ENCODE data around the genes HLA-DRB5 and KIFC1.

DNA sequence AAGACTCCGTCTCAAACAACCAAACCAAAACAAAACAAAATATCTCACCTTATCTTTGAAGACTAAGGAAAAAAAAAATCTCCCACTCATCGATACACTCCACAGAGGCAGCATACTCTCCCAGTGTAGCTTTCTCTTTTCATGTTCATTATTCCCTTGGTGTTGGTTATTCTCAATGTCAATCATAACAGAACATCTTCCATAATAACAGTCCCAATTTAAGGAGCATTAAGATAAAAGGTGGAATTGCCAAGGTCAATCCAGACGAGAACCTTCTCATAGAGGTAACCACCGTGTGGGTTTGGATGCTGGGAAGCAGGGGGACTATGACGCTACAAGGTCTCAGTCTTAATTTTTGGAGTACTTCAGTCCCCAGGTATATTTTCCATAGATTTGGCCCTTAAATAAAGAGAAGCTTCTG lies 1.7 kb downstream of the HLA-DRA start:
- PRO-cap = no peak
- RAMPAGE, long total RNA = no peak

DNA sequence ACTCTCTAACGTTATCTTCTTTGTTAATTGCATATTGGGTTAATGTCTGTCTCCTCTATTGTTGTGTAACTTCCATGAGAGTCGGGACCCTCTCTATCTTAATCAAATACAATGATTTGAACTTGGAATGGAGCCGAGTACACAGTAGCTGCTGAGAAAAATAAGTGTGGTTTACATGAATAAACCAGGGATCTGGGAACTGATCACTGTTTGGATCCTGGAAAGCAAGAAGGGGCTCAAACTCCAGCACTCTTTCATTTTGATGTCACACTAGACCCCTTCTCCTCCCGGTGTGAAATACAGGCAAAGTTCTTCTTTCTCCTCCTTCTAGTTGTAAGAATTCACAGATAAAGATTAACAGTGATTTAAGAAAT lies 31.8 kb downstream of the HLA-DRA start:
- PRO-cap = no peak
- RAMPAGE, long total RNA = no peak

DNA sequence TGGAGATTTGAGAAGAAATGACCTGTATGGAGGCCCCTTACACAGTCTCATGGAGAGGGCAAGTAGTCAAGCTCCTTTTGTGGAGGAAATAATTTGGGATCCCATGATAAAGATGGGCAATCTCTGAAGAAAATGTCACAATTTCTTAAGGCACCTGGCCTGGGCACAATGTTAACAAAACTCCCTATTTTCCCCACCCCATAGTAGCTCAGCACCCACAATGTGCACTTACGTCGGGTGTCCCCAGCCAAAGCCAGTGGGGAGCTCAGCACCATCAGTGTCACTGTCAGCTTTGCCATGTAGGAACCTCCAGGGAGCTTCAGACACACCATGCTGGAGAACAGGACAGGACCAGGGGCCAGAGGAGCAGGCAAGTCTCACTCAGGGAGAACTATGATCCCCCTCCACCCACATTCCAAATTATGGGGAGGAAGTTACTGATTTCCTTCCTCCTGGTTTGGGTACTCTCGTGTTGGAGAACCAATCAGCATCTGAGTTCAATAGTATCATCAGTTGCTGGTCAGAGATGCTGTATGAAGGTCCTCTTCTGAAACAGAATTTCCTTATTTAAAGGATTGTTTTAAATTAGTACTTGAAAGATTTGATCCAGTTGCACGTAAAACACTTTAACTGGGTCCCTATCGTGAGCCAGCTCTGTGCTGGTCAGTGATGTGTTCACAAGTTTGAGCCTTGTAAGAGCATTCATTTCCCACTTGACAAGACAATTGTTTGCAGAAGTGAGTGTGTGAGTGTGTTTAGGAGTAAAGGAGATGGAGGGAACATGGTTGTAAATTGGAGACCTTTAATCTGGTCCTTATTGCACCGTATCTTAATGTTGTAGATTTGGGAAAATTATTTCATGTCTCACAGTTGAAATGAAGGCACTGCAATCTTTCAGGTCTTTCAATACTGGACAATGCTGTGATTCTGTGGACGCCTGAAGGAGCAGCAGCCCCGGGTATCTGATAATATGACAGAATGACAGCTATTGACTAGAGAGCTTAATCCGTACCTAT lies at the start of gene HLA-DRB5:
HLA-DRB5 (minus strand) TSS at position 395 of the 1,016 bp plus-strand sequence.
- PRO-cap = unidirectional peak, minus-strand start at position 395 of the sequence
- RAMPAGE, long total RNA = no peak

DNA sequence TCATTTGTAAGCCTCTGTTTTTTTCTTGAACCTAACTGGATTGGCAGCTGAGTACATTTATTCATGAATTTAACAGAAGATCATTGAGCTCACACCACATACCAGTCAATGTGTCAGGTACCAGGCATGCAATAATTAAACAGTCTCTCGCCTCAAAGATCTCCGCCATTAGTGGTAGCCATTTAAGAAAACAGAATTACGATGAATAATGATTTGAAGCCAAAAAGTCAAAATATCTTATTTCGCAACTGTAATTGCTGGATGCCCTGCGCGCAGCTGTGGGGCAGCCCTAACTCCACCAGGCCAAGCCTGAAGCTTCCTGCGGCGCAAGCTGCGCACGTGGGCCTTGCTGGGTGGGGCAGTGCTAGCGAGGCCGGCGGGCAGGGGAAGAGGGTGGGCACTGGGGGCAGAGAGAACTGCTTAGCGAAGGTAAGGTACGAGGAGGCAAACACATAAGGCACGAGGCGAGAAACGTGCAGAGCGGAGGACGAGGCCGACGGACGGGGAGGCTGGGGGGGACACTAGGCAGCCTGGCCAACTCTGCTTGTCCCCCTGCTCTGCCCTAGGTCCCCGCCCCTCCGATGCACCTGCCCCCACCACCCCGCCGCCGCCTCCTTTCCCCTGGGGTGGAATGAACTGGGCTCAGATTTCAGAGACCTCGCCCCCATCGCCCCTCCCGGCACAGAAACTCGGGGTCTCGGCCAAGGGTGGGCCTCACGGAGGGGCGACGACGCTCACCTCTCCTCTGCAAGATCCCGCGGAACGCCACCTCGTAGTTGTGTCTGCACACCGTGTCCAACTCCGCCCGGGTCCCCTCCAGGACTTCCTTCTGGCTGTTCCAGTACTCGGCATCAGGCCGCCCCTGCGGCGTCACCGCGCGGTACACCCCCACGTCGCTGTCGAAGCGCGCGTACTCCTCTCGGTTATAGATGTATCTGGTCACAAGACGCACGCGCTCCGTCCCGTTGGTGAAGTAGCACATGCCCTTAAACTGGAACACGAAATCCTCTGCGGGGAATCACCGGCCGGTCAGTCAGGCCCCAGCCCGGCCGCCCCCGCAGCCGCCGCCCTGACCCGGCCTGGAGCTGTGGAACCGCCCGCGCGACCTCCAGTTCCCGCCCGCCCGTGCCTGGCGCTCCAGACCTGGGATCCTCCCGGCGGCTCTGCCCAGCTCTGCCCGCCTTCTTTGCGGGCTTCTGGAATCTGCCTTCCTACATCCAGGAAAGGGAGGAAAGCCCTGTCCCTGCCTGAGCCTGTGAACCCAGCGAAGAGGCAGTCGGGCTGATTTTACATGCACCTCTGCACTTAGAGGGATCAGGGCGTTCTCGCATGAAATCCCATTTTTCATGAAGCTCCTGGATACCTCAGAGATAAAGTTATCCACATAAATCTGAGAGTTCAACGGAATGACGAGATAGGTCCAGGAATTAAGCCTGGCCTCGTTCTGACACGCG lies 1.9 kb downstream of the HLA-DQB1 start:
- PRO-cap = bidirectional peak, plus-strand start at position 682 of the sequence, minus-strand start at position 580 of the sequence; bidirectional peak, plus-strand start at position 997 of the sequence, minus-strand start at position 825 of the sequence; bidirectional peak, plus-strand start at position 1,201 of the sequence, minus-strand start at position 1,205 of the sequence
- RAMPAGE, long total RNA = no peak

GRCh38 chr6:32854325-32854798 lies 370 bp downstream of the PSMB9 start:
- PRO-cap = no peak
- RAMPAGE, long total RNA = no peak

DNA sequence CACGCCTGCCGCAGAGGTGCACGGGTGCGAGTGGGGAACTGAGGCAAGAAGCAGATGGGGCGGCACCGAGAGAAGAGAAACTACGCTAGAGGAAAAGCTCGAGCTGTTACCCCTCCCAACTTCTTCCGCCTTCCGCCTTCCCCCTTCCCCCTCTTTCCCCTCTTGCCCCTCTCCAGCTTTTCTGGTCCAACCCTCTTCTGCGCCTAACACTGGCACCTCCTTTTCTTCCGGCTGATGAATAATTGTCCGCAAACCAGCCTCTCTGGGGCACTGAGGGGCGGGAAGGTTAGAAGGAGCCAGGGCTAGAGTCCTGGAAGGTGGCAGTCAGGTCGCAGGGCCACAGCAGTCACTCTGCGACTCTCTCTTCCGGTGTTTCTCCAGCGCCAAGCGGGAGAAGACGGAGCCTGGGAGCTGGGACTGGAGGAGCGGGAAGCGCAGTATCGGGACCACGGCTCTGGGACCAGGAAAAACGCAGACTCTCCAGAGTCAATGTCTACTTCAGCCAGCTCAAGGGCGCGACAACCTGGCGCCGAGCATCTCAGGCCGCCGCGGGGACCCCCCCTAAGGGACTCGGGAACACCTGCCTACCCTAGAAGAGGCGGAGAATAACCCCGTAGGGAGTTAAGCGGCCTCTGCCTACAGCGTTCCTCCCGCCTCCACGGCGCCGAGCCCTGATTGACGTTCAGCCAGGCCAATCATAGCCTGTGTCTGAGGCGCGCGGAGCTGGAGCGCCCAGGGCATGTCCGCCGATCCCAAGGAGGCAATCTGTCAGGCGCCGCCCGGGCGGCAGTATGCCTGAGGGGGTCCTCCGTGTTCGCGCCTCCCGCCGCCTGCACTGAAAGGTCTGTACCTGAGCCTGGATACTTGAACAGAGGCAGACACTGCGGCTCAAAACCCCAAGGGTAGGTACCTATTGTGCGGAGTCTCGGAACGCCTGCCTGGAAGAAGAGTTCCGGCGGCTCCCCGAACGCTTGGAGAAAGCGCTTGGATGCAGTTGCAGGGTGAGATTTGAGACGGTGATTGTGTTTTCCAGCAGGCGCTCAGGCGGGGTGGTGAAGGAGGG lies 40.4 kb downstream of the PSMB9 start:
- PRO-cap = bidirectional peak, plus-strand start at position 289 of the sequence, minus-strand start at position 353 of the sequence; bidirectional peak, plus-strand start at position 763 of the sequence, minus-strand start at position 607 of the sequence
- RAMPAGE, long total RNA = start-site peak on the plus strand centred at position 735 of the sequence, 30 bp wide, 249 and 82 reads in 2 replicates

DNA sequence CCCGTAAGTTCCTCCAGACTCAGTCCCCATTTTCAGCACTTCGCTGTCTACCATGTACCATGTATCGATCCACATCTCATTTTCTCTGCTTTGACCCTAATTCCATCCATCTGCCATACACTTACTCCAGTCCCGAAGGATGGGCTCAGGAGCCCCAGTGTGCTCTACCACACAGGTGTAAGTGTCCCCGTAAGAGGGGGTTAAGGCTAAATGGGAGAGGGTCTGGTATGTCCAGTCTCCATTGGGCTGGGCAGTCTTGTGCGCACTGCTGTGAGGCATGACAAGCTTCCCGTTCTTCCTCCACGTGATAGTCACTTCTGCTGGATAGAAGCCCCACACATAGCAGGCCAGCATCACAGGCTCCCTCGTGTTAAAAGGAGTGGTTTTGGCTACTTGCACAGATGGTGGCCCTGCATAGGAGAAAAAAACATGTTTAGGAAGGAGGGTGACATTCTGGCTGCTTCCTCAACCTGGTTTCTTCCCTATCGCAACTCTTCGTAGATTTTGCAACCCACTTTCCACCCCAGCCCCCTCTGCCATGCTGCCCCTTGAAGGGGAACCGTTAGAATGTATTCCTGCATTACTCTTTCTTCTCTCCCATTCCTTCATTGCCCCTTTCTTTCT lies 3.7 kb downstream of the HLA-DMB start:
- PRO-cap = no peak
- RAMPAGE, long total RNA = no peak

DNA sequence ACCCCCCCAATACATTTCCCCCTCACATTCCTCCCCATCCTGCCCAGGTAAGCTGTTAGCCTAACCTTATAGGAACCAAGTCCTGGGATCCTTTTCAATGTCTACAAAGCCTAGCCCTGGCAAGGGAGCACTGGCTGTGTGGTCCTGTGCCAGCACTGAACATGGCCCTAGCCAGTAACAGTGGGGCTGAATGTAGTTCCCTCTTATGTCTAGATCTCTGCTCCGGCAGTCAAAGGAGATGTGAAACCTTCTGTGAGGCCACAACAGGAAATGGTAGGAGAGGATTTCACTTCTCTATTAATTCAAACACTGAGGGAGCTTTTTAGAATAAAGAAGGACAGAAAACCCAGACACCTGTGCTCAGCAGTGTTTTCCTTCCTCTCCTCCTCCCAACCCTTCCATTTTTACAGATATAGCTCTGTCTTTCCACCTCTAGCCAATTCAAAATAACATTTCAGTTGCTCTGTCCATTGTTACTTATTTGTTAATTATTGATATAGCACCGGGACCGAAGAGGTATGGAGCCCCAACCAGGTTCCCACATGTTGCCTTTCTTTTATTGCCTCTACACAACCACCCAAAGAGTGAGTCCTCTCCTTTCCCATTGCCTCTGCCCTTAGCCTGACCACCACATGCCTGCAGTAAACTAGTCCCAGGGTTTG lies 3.6 kb upstream of the HLA-DMB start:
- PRO-cap = no peak
- RAMPAGE, long total RNA = no peak

DNA sequence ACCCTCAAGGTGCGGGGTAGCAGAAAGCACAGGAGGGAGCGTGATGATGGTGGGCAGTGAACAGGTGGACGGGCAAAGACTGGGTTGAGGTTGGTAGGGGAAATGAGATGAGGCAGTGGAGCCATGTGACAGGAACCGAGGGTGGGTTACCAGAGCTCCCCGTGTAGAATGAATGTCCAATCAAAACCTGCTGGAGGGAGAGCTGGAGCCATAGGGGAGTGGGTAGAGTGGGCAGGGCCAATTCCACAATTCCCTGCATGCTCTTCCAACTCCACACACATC lies 38.0 kb downstream of the HLA-DPB1 start:
- PRO-cap = no peak
- RAMPAGE, long total RNA = no peak

- PRO-cap = bidirectional peak, plus-strand start at chr6:33116751, minus-strand start at chr6:33116520
- RAMPAGE, long total RNA = no peak
These were observed 40.7 kb downstream of the HLA-DPB1 start for GRCh38 chr6:33116461-33116854.

GRCh38 chr6:33117174-33117922 lies 41.6 kb downstream of the HLA-DPB1 start:
- PRO-cap = bidirectional peak, plus-strand start at chr6:33117703, minus-strand start at chr6:33117330
- RAMPAGE, long total RNA = no peak

DNA sequence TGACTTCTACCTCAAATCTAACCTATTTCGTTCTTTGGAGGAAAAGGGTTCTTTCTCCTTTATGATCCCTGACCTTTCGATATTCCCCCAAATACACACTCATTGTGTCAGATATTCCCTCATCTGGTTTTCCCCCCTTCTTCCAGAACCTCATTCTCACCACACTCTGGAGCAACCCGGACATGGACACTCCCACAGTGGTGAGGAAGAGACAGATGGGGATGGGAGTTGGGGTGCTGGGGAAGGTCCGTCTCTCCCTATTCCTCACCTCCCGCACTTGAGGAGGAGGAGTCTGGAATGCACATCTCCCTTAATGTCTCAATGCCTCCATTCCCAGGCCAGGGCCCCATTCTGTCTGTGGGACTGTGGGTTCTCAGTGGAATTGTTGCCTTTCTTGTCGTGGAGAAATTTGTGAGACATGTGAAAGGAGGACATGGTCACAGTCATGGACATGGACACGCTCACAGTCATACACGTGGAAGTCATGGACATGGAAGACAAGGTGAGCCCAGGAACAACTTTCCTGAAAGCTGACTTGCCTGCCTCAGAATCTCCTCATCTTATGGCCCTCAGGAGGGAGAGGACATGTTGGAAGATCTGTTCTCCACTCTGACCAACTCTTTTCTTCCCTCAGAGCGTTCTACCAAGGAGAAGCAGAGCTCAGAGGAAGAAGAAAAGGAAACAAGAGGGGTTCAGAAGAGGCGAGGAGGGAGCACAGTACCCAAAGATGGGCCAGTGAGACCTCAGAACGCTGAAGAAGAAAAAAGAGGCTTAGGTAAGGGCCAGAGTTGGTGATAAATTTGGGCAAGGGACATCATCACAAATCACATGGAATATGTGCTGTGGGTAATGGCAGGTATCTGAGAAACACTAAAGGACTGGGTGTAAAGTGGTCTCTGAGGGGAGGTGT lies 1.5 kb downstream of the SLC39A7 start:
- PRO-cap = no peak
- RAMPAGE, long total RNA = no peak

- PRO-cap = no peak
- RAMPAGE, long total RNA = no peak
These were observed 2.7 kb downstream of the RING1 start for GRCh38 chr6:33210899-33211526.

GRCh38 chr6:33249684-33250287 lies 21.9 kb downstream of the VPS52 start:
- PRO-cap = no peak
- RAMPAGE, long total RNA = no peak

DNA sequence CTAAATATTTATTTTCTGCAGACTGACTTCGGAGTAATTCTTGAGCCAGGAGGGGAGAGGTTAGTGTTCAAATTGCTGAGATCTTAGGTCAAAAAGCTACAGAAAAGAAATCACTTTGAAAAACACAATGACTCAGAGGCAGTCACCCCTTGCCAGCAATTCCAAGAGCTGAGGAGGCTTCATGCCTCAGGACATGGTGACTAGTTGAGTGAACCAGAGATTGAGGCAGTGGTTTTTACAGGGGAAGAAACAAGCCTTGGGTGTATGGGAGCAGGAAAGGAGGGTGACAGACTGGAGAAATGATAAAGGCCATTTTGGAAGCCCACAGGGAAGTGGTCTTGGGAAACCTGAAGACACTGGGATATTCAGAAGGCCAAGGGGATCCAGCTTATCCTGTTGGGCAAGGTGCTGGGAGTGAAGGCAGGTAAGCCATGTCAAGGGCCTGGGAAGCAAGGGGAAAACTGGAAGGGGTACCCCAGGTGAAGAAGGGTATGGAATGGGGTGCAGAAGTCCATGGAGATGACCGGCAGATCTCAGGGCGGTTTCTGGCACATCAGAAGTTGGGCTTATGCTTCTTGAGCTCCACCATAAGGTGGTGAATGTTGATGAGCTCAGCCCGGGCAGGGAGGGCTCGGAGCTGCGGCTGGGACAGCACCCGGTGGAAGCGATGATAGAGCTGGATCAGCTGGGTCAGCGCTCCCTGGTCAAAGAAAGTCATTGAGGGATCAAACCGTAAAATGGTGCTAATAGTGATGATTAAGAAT lies 21.2 kb downstream of the VPS52 start:
- PRO-cap = no peak
- RAMPAGE, long total RNA = no peak

DNA sequence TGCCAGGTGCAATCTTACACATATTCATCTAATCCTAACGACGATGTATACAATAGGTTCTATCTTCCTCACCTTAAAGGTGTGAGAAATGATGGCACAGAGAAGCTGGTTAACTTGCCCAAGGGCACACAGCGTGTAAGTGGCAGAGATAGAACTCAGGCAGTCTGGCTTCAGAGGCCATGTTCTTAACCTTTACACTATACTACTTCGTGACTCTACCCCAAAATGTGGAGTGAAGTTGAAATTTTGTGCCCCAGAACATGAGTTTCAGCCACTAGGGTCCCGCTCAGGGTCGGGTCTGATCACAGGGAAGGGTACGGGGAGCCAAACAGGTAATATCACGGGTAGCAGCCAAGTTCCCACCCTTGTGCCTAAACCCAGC lies 543 bp downstream of the VPS52 start:
- PRO-cap = unidirectional peak, plus-strand start at position 127 of the sequence; bidirectional peak, plus-strand start at position 305 of the sequence, minus-strand start outside the sequence
- RAMPAGE, long total RNA = no peak

- PRO-cap = no peak
- RAMPAGE, long total RNA = no peak
These were observed 914 bp downstream of the PFDN6 start for GRCh38 chr6:33289896-33291134.

DNA sequence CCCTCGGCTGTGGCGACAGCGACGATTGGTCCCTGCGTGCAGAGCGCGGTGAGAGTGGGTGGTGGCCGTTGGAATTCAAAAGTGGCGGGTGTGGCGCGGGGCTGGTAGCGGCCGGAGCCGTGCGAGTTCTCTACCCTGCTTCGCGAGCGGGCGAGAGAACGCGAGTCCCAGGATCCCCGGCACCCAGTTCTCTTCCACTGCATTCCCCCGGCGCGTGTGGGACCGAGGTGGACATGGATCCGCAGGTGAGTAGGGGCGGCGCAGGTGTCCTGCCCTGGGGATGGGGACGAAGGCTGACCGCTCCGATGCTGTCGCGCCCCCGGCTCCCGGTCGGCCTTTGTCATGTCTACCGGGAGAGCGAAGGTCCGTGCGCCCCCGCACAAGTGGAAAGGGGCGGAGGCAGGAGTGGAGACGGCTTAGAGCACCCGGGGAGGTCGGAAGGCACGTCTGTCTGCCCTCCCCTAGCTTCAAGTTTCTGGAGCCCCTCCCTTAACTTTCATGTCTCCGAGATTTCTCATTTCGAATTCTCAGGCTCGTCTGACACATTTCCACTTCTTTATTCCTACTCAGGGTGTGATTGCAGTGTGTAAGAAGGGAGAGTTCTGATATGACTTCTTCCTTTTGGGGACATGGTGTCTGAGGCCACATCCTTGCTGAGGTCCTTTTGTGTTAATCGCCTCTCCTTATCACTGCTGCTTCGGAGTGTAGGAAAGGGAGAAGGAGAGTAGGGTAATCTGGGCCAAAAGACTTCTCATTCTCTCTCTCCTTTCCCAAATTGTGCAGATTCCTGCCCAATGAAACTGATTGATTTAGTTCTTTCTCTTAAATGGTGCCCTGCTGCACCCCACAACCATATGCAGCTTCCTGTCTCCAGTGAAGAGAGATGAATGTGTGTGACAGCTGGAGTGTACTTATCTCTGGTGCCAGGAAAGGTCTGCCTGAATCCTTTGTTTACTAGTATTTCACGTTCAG lies at the start of gene KIFC1:
KIFC1 (plus strand) TSS at position 71 of the 972 bp plus-strand sequence.
- PRO-cap = bidirectional peak, plus-strand start at position 78 of the sequence, minus-strand start outside the sequence; bidirectional peak, plus-strand start at position 518 of the sequence, minus-strand start at position 339 of the sequence; unidirectional peak, minus-strand start at position 675 of the sequence
- RAMPAGE, long total RNA = start-site peak on the plus strand centred at position 99 of the sequence, 76 bp wide, 835 and 182 reads in 2 replicates

- PRO-cap = bidirectional peak, plus-strand start at chr6:33427852, minus-strand start at chr6:33427664
- RAMPAGE, long total RNA = no peak
These were observed 7.9 kb downstream of the SYNGAP1 start for GRCh38 chr6:33427422-33428443.

DNA sequence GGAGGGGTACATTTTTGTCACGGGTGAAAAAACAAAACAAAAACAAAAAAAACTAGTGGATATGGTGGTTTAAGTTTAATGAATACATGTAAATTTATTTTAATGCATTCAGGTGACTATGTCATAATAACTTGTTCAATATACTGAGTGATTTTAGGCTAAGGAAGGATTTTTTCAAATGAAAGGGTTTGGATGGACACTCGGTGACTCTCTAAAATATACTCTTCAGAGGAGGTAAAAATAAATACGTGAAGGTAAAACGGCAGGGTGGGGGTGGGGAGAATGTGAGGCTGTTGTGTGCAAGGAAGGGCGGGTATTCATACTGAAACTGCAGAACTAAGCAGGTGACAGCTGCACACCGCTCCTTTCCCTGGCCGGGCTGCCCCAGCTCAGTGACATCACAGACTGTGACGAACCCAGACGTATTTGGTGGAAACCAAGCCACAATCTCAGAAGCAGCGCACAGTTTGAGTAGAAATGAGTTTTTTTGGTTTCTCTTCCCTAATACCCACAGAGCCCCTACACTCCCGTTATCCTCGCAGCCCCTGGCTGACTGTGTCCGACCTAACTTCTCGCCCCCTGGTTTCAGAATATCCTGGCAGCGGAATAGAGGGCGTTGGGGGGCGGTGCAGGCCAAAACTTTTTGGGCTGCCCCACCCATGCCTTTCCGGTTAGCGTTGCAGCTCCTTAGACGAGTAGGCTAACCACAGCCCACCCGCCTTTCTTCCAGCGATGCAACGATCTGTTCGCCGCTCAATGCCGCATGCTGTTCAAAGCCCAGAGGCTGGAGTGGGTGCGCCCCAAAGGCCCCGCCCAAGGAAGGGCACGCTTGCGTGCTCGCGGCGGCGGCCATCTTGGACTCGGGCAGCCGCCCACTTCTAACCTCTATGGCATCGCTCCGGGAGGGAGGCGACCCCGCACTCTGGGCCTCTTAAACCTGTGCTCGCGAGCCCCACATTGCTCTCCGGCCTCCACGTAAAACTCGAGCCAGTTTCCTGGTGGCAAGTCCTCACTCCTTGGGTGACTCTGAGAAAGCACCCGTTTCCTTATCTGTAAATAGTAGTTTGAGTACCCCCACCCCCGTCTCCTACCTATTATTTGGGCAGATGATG lies 9.1 kb downstream of the BAK1 start:
- PRO-cap = unidirectional peak, plus-strand start at position 392 of the sequence; bidirectional peak, plus-strand start at position 852 of the sequence, minus-strand start at position 744 of the sequence
- RAMPAGE, long total RNA = no peak